T-cell (primary cell): ENCODE data around the genes HBB, HBD, OR51B5, OR51B6, OR51M1 and HPX.

DNA sequence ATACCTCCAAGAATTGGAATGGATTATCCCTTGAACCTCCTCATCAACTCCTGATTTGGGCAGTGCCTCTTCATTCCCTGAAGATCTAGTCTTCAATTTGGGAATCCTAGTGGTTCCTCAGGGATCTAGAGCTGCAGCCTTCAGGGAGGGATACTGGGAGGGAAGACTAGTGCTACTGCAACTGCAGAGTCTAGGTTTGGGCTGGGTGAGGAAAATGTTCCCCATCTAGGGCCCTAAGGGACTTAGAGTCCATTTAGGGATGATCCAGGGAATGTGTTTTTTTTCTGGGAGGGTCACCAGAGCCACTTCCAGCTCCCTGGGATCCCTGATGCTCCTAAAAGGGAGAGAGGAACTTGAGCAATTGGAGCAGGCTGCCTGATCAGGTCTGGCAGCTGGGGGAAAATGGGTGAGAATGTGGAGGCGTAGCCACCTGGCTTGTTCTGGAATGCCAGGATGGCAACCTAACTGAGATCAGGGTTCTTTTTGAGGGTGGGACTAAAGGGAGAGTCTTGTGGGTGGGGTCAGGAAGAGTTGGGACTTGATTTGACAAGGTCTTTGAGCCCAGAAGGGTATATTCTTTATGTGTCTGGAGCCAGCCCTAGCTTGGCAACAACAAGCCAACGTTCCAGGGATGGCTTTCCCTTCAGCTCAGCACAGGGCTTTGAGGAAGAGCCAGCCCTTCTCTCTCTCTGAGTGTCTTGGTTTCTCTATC, 1.2 kb downstream of the PGAP2 start:
- PRO-cap, 7 experiments, result no peak in any of the 7 experiments

DNA sequence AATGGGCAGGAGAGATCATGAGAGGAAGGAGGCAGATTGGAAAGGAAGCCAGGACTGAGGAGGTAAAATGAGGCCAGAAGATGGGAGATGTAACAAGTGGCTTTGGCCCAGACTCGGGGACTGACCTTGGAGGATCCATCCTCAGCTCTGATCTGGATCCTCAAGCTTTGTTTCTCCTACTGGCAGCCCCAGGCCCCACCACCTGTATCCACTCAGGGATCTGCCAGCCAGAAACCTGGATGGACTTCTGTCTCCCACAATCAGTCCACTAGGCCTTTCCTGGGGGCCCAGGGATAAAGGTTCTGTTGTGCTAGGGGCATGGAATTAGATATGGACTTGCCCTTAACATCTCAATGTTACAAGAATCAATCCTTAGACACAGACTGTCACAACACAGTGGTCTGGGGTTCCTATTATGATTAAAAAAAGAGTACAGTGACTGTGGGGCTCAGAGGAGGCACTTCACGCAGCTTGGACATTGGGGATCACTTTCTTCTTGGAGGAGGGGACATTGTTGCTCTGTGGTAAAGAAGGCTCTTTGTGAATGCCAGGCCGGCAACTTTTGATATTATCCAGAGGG, 10.1 kb downstream of the PGAP2 start:
- PRO-cap, 7 experiments, result no peak in any of the 7 experiments

DNA sequence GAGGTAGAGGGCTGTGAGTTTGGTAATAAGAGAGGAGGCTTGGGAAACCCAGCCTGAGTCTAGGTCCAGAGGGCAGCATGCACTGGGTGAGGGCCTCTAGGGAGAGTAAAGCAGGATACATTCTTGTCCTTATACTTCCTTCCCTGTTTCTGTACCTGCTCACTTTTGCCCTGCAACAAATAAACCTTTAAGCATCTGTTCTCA, 31.6 kb downstream of the STIM1 start:
- PRO-cap, 7 experiments, result no peak in any of the 7 experiments

DNA sequence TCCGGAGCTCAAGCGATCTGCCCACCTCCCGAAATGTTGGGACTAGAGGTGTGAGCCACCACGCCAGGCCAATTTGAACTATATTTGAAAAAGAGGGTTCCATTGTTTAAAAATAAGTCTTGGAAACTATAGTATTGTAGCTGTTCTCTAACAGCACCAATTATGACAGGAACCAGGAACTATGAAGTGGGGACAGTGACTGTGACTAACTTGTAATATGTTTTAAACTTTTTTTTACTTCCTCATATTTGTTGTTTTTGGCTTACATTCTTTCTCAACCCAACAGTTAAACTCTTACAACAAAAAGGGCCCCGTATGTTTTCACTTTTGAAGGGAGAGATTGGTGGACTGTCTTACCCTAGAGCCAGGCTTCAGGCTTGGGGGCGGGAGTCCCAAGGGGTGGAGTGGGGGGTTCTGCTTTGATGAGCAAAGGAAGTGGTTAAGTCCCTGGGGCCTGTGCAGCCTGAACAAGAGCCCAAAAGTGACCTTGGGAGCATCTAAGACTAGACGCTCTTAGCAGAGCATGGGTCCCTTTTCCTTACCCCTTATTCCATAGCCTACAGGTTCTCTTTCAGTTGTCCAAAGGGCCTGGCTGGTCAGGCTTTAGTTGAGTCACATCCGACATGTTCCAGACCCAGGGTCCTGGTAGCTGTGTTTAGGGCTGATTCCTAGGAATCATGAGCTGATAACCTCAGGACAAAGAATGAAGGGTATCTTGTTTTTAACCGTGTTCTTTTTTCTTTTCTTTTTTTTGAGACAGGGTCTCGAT, 38.7 kb downstream of the STIM1 start:
- PRO-cap, 7 experiments, result no peak in any of the 7 experiments

DNA sequence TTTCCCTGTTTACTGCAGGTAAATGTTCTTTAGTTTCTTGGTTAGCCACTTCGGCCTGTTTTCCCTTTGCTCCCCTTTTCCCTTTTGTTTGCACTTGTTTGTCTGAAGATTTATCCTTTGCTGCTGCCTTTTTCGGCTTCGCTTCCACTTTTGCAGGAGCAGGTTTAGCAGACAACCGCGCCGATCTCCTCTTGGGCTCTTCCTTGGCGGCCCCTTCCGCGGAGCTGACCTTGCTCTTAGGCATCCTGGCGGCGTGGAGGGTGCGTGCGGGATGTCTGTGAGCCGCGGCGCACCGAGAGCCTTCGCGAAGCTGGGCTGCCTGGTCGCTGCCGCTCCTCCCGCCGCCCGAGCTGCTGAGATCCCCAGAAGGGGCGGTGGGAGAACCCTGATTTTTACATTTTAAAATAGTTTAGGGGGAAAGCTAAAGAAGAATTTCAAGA, 105.4 kb upstream of the RRM1 start:
- PRO-cap, 7 experiments, result no peak in any of the 7 experiments

- PRO-cap, 7 experiments, result no peak in any of the 7 experiments
Observed at GRCh38 chr11:4182027-4182544, 87.5 kb downstream of the RRM1 start.

- PRO-cap, 7 experiments, result no peak in any of the 7 experiments
Observed at GRCh38 chr11:4644355-4644679, 535 bp downstream of the OR51E1 start.

- PRO-cap, 7 experiments, result no peak in any of the 7 experiments
Observed at GRCh38 chr11:4704008-4704619, 470 bp upstream of the MMP26 start.

DNA sequence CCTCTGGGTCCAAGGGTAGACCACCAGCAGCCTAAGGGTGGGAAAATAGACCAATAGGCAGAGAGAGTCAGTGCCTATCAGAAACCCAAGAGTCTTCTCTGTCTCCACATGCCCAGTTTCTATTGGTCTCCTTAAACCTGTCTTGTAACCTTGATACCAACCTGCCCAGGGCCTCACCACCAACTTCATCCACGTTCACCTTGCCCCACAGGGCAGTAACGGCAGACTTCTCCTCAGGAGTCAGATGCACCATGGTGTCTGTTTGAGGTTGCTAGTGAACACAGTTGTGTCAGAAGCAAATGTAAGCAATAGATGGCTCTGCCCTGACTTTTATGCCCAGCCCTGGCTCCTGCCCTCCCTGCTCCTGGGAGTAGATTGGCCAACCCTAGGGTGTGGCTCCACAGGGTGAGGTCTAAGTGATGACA, at the start of gene HBB:
TSS of gene HBB (minus strand) at position 303 of the 425 bp plus-strand sequence.
- PRO-cap, 7 experiments, result no peak in any of the 7 experiments

DNA sequence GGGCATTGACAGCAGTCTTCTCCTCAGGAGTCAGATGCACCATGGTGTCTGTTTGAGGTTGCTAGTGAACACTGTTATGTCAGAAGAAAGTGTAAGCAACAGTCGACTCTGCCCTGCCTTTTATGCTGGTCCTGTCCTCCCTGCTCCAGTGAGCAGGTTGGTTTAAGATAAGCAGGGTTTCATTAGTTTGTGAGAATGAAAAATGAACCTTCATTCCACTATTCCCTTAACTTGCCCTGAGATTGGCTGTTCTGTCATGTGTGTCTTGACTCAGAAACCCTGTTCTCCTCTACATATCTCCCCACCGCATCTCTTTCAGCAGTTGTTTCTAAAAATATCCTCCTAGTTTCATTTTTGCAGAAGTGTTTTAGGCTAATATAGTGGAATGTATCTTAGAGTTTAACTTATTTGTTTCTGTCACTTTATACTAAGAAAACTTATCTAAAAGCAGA, at the start of gene HBD:
TSS of gene HBD (minus strand) at position 93 of the 452 bp plus-strand sequence.
- PRO-cap, 7 experiments, result no peak in any of the 7 experiments

DNA sequence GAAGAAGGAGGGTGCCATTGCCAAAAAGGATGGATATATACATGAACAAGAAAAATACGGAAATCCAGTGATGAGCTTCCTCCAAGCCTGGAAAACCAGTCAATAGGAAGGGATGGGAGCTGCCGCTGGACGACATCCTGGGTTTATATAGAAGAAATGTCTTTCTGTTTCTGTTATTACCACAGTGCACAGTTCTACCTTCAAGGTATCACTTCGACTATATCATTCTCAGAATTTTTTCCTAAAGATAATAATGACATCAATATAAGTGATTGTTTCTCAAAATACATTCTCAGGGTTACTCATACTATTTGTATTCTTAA, at the start of gene OR51B5:
TSS of gene OR51B5 (minus strand) at position 136 of the 323 bp plus-strand sequence.
- PRO-cap, 7 experiments, result no peak in any of the 7 experiments

GRCh38 chr11:5351062-5351636, at the start of gene OR51B6:
Gene OR51B6, plus strand, starts transcription at chr11:5351508.
- PRO-cap, 7 experiments, result no peak in any of the 7 experiments

- PRO-cap, 7 experiments, result no peak in any of the 7 experiments
Observed at GRCh38 chr11:5383795-5383974, at the start of gene OR51M1. Gene OR51M1, plus strand, starts transcription at chr11:5383812.

DNA sequence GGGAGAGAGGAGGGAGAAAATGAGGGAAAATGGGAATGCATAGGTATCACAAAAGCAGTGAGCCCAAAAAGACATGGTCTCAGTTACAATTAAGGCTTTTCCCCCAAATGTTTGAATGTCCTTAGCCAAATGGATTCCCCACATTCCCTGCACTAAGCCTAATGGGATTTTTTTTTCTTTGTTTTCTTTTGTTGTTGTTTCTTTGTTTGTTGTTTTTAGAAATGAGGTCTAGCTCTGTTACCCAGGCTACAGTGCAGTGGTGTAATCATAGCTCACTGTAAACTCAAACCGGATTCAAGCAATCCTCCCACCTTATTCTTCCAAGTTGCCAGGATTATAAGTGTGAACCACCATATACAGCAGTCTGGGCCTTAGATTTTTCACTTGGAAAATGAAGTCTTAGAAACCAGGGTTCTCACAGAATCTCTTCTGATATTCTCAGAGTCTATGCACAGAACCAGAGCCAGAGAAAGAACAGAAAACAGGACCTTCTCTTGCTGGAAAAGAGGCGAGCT, 420 bp downstream of the OR51M1 start:
- PRO-cap, 7 experiments, result no peak in any of the 7 experiments

GRCh38 chr11:5505007-5506005, 4.5 kb downstream of the UBQLN3 start:
- PRO-cap, 7 experiments, result no peak in any of the 7 experiments

DNA sequence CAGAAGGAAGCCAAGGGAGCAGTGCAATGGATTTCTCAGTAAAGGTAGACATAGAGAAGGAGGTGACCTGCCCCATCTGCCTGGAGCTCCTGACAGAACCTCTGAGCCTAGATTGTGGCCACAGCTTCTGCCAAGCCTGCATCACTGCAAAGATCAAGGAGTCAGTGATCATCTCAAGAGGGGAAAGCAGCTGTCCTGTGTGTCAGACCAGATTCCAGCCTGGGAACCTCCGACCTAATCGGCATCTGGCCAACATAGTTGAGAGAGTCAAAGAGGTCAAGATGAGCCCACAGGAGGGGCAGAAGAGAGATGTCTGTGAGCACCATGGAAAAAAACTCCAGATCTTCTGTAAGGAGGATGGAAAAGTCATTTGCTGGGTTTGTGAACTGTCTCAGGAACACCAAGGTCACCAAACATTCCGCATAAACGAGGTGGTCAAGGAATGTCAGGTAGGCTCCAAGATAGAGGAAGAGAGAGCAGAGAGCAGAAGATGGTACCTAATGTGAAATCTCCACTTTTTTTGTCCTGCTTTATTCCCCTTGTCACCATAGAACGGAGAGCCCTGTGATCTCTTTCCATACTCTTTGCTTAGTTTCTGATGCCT, 6.7 kb downstream of the TRIM22 start:
- PRO-cap, 7 experiments, result no peak in any of the 7 experiments

GRCh38 chr11:6202884-6204002, 2.1 kb upstream of the C11orf42 start:
- PRO-cap, 7 experiments, result no peak in any of the 7 experiments

- PRO-cap, 7 experiments, result no peak in any of the 7 experiments
Observed at GRCh38 chr11:6225822-6226347, 8.6 kb downstream of the FHIP1B start.

DNA sequence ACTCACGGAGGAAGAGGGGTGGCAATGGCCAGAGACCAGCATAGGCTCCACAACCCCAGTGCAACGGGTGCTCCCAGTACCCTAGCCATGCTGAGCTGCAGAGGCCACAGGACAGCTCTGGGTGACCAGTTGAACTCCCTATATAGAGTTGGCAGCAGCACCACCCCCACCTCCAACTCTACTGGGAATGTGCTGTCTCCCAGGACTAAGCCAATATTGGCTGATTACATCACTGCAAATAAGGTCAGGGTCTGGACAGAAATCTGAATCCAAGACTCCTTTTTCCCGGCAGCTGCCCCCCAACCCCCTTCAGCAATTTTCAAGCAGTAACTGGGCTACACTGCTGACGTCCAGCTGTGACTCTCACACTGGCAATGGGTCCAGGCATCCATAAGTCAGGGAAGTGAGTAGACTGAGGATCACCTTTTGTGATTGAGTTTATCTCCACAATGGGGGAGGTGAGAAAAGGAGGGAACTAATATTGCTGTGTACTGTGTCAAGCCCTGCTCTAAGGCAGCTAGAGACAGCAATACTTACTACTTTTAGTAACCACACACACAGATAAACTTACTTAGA, at the start of gene HPX:
TSS of gene HPX (minus strand) at position 113 of the 576 bp plus-strand sequence.
- PRO-cap, 7 experiments, result no peak in any of the 7 experiments

- PRO-cap, 7 experiments, result no peak in any of the 7 experiments
Observed at GRCh38 chr11:6602466-6602891, 937 bp downstream of the RRP8 start.